Daoy (cell line): ENCODE data around the genes LARS1 and SPINK13.

- RAMPAGE, long total RNA = no peak
Measured at GRCh38 chr5:143592582-143593075, 189.1 kb upstream of the NR3C1 start.

GRCh38 chr5:143887103-143887648 lies 75.2 kb downstream of the HMHB1 start:
- RAMPAGE, long total RNA = no peak

- RAMPAGE, long total RNA = no peak
Measured at GRCh38 chr5:144169614-144170130, 787 bp downstream of the YIPF5 start.

DNA sequence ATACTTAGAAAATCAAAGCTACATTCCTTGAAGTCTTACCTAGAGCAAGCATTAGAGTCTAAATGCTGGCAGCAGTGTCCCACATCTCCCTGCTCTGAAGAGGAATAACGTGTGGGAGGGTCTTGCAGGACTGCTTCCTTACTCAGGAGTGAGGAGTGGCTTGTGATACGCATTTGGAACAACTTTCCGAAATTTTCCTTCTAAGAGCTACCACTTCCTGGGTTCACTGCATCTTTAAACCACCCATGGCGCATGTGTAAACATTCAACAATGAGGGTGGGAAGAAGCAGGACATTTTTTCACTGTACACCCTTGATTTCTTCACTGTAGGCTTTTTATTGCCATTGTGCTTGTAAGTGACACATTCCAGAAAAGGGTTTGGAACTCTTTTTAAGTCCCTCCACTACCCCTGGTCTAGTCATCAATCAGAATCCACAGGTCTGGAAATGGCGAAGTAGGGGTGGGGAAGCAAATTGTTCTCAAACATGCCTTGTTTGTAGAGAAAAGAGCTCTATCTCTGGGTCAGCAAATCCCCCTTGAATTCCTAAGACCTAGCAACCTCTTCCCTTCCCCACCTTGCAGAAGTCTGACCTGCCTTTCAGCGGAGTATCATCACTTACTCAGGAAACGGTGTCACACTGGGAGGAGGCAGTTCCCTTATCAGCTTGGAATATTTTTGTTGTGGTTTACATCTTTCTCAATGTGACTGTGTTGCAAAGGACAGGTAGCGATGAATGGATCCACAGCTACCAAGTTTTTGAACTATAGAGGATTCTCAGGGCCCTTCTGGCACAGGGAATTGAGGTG lies 3.1 kb downstream of the SH3RF2 start:
- RAMPAGE, long total RNA = no peak

DNA sequence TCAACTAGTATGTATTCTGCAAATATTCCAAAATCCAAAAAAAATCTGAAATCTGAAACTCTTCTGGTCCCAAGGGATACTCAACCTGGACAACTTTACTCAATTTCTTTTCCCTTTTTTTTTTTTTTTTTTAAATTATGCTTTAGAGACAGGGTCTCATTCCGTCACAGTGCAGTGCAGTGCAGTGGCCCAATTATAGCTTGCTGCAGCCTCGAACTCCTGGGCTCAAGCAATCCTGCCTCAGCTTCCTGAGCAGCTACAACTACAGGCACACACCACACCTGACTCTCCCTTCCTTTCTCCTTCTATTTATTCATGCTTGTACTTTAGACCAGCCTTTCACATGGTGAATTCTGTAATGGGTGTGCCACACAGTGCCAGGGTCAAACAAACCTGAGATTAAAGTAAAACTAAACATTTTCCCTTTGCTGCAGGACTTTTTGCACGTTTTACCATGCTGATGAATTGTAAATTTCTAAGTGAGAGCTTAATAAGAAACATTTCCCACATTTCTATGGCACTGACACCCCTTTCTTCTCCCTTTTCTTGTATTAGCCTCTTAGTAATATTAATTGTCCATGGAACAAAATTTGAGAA lies 7.9 kb downstream of the SH3RF2 start:
- RAMPAGE, long total RNA = no peak

- RAMPAGE, long total RNA = no peak
Measured at GRCh38 chr5:146071059-146071831, 34.1 kb downstream of the PLAC8L1 start.

- RAMPAGE, long total RNA = start-site peak on the minus strand at chr5:146182507-146182647, 584 and 569 reads in 2 replicates
Measured at GRCh38 chr5:146182312-146183037, at the start of gene LARS1. Gene LARS1 (minus strand): TSS chr5:146182650.

GRCh38 chr5:146447428-146448051 lies 407 bp downstream of the TCERG1 start:
- RAMPAGE, long total RNA = no peak

DNA sequence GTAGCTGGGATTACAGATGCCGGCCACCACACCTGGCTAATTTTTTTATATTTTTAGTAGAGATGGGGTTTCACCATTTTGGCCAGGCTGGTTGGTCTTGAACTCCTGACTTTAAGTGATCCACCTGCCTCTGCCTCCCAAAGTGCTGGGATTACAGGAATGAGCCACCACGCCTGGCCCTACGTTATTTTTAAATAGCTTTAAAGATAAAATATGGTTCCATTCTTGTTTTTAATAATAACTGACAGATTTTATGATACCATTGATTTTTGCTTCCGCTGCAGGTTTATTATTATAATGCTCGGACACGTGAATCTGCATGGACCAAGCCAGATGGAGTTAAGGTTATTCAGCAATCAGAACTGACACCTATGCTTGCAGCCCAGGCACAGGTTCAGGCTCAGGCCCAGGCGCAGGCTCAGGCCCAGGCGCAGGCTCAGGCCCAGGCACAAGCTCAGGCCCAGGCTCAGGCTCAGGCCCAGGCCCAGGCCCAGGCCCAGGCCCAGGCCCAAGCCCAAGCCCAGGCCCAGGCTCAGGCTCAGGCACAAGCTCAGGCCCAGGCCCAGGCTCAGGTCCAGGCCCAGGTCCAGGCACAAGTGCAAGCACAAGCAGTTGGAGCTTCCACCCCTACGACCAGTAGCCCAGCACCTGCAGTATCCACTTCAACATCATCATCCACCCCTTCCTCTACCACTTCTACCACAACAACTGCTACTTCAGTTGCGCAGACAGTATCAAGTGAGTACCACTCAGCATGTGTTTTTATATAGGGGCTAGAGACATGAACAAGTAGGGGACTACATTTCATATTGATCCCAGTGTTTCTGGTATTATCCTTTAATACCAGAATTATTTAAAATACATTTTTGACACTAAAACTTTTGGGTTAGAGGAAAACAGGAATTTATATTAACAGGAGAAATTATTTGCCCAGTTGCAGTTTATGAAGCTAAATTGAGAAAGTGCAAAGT lies 11.8 kb downstream of the TCERG1 start:
- RAMPAGE, long total RNA = no peak

DNA sequence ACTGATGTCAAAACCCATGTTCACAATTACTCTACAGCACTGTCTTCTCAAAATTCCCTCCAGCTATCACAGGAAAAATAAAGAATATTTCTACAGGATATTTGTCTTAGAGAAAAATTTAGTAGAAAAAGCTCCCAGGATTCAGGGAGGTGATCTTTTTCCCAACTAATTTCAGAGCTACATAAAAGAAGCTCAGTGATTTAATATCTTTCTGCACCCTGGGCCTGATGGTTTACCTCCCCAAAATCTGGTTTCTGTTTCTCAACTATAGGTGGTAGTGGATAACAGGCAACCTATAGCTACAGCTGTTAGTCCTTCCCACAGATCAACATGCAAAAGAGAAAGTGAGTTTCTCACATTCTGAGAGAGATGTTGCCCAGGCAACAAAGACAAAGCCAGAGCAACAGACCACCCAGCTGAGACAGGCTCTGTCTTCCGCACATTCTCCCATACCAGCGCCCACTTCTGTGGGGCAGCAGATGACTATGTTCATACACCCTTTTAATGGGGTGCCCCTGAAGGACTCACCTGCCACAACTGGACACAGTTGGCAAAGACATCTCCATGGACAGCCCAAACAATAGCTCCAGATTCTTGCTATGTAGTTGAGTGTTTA lies 40.7 kb upstream of the PPP2R2B start:
- RAMPAGE, long total RNA = no peak

- RAMPAGE, long total RNA = no peak
Measured at GRCh38 chr5:147310180-147310667, 75.4 kb downstream of the STK32A start.

- RAMPAGE, long total RNA = no peak
Measured at GRCh38 chr5:147403485-147403917, 106.4 kb downstream of the DPYSL3 start.

- RAMPAGE, long total RNA = no peak
Measured at GRCh38 chr5:147446382-147446988, 63.4 kb downstream of the DPYSL3 start.

DNA sequence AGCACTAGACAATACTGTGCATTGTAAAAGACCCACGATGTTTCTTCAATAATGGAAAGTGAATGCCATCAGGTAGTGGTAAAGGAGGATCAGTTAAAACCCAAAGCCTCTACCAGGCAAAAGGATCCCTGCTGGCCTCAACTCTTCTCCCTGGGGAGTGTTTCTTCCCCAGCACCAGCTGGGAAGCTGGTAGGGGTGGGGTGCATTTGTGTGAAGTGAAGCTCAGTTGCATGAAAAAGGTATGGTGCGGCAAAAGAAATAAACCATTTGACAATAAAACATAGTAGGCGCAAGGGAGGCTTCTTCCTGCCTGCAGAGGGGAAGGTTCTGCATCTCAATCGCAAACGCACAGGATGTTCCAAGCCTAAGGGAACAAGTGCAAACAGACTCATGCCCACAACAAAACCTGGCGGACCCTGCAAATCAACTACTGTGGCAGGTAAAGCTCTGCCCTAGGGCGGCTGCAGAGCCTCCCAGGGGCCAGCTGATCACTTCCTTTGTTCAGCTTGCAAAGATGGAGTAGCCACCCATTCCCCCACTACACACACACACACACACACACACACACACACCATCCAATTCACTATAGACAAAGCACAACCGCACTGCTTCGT lies 57.9 kb downstream of the DPYSL3 start:
- RAMPAGE, long total RNA = no peak

DNA sequence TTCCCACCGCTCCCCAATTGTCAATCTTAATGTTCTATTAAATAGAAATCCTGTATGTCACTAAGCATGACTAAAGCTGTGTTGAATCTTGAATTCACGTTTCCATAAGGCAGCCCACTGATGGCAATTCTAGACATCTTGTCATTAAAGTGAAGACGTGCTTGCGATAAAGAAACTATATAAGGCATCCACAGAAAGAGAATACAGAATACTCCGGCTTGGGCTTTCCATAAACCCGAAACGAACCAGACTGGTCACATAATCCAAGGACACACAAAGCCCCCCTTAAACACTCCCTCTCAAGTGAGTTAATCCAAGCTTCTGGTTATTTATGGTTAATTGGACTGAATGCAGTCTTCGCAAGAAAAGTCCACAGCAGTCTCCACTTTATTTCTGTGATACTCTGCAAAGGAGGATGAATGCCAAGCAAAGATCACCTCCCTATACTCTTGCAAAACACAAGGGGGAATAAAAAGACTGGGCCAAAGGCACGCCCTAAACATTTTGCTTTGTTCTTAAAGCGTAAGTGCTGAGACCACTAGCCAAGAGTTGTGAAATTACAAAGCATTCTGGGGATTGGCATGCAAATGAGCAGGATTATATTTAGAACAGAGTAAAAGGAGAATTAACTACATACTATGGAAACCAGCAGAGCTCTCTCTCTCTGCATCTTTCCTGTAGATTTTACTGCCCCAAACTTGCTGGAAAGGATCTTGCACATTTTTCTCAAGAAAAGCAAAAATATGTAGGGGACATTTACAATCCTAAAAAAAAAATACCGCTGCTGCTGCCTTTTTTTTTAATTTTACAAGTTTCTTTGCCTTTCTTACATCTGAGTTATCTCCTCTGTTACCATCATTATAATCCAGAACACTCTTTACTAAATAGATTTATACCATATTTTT lies 54.6 kb downstream of the DPYSL3 start:
- RAMPAGE, long total RNA = no peak

DNA sequence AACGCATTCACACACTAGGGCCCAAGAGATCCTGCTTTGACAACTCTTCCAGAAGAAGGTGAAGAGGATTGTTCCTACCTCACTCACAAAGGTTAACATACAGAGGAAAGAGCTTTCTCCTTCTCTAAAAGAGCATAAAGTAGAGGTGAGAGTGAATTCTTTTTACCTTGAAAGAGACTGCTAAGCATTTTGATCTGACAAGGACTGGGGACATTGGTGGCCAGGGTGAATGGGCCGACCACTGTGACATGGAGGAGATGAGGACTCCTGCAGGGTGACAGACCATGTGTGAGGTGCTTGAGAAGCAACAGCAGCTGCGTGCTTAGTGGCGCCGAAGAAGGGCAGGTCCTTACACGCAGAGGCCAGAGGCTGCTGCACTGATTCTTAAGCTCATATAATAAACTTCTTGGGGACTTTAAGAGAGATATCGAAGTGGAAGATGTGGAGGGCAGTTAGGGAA lies 8.6 kb upstream of the JAKMIP2 start:
- RAMPAGE, long total RNA = no peak

DNA sequence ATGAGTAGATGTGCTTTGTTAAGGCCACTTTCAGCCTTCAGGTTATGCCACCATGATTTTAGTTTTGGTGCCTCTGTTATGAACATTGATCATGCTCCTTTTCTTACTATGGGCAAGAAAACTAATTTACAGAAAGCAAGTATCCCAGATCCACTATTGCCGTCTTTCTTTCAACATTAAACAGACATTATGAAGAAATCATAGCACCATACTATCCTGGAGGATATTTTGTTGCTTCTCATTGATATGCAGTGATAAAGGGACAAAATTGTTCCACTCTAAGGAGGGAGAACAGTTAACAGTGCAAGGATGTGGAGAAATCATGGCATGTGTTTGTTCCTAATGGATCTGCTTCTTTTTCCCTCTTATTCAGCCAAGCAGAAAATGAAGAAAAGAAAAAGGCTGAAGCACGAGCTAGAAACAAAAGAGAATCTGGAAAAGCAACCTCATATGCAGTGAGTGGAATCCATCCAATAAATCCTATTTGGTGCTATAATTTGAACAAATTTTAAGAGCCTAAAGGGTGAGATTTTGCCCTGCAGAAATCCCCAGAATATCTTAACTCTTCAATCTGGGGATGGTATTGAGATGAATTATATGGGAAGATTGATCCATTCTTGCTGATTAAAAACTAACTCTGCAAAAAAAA lies 35.2 kb downstream of the SPINK5 start:
- RAMPAGE, long total RNA = no peak

DNA sequence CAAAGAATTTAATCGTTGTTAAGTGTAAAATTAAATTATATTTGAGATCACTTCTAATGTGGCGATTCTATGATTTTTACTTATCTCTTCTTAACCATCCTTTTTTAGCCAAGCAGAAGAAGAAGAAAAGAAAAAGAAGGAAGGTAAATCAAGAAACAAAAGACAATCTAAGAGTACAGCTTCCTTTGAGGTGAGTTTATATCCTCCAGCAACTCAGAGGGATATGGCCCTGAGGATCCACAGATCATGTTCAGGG lies 37.4 kb downstream of the SPINK5 start:
- RAMPAGE, long total RNA = no peak

- RAMPAGE, long total RNA = no peak
Measured at GRCh38 chr5:148268514-148269096, at the start of gene SPINK13. Gene SPINK13 (plus strand): TSS chr5:148268794.

DNA sequence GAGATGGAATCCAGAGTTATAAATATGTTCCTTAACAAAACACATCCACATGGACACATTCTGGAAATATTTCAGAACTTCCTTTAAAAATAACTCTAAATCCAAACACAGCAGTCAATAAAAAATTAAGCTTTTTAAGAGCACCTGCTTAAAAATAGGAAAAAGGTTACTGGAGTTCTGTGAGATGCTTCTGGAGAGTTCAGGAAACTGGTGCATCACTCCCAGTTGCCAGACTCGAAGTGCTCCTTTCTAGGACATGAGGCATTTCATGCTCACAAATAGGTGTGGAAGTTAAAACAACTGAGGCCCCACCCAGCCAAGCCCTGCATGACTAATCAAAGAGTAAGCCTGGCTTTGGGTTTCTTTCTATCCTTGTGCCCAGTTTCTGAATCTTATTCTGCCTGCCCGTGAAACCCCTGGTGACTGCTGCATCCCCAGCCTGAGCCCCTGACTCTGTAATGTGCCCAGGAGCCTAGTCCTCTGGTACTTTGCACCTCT lies 7.6 kb downstream of the SPINK9 start:
- RAMPAGE, long total RNA = no peak